Esophagus squamous epithelium (tissue), 4 donors: ENCODE measurements around a stretch of chr16.

DNA sequence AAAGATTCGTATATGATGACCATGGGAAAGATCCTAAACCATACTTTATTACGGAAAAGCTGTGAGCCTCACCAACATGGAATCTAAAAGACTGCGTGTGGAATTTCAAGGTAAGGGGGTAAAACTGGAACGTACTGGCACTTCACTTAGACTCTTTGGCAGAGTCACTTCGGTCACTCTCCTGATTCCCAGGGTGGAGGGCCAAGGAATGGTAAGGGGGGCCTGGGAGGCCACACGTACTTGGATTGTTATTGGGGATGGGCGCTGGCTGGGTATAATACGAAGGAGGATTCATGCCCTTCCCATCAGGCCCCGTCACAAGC, 29.2 kb upstream of the ENSG00000188897 start:
- PRO-cap = no peak
- RAMPAGE, long total RNA, 4 experiments = no peak in any of the 4 experiments

GRCh38 chr16:11610104-11610598, 23.4 kb upstream of the LITAF start:
- PRO-cap = no peak
- RAMPAGE, long total RNA, 4 experiments = no peak in any of the 4 experiments

GRCh38 chr16:11673812-11674487, 5.7 kb downstream of the SNN start:
- PRO-cap = bidirectional peak, plus-strand start at chr16:11674180, minus-strand start at chr16:11674000
- RAMPAGE, long total RNA, 4 experiments = no peak in any of the 4 experiments

- PRO-cap = no peak
- RAMPAGE, long total RNA, 4 experiments = no peak in any of the 4 experiments
These were observed 10.4 kb downstream of the SNN start for GRCh38 chr16:11678431-11679293.

- PRO-cap = no peak
- RAMPAGE, long total RNA, 4 experiments = no peak in any of the 4 experiments
These were observed 19.4 kb downstream of the SNN start for GRCh38 chr16:11687523-11688157.

DNA sequence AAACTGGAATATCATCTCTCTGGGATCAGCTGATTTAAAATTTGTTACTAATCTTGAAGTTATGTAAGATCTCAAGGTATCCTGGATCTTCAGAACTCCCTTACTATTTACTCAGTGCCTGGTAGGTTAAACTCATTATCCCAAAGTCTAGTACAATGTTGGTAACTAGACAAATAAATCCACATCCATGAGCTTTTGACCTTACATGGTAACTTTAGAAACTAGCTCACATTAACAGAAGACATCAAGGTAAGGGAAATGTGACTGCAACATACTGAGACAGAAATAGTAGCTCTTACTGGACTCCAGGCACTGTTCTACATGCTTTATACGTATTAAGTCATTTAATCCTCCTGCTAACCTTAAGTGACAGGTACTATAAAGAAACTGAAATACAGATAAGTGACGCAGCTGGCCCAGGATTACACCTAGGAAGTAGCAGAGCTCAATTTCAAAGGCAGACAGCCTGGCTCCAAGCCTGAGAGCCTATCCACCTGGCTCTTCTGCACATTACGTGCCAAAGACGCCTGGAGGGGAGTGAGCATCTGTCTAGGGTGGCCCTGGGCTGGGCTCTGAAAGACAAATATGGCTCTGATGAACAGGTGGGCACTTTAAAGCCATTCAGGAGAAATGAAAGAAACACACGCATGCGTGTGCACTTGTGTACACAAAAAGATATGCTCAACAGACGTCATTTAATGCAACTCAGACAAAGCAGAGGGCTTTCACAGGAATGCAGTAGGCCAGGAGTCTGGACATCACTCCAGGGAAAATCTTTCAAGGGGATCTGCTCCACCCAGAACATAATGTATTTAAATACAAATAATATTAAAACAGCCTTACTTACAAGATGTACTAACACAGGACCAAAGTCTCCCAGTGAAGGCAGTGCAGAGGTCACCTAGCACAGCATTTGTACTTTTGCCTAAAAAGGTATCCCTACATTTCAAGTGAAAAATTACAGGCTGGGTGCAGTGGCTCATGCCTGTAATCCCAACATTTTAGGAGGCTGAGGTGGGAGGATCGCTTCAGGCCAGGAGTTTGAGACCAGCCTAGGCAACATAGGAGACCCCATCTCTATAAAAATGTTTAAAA, 4.4 kb downstream of the ZC3H7A start:
- PRO-cap = bidirectional peak, plus-strand start at position 520 of the sequence, minus-strand start at position 319 of the sequence; unidirectional peak, plus-strand start at position 879 of the sequence
- RAMPAGE, long total RNA, 4 experiments = no peak in any of the 4 experiments

DNA sequence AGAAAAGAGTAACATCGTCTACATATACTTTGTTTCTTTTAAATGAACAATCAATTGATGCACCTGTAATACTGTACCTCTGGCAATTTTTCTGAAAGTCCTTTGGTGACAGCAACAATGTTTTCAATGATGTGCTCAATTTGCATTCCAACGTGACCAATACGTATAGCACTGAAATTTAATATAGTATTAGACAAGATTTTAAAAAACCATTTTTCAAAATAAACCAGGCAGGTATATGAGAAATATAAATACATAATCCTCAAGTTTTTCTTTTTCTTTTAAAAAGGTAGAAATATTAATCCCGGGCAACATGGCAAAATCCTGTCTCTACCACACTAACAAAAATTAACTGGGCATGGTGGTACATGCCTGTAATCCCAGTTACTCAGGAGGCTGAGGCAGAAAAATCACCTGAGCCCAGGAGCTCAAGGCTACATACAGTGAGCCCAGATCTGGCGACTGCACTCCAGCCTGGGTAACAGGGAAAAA, 9.5 kb downstream of the RSL1D1 start:
- PRO-cap = no peak
- RAMPAGE, long total RNA, 4 experiments = no peak in any of the 4 experiments

- PRO-cap = no peak
- RAMPAGE, long total RNA, 4 experiments = no peak in any of the 4 experiments
These were observed 18.2 kb upstream of the RSL1D1 start for GRCh38 chr16:11869168-11870383.

GRCh38 chr16:11914528-11915588, 898 bp downstream of the GSPT1 start:
- PRO-cap = bidirectional peak, plus-strand start at chr16:11914885, minus-strand start at chr16:11914583; bidirectional peak, plus-strand start at chr16:11915311, minus-strand start at chr16:11915207
- RAMPAGE, long total RNA, 4 experiments = no peak in any of the 4 experiments

- PRO-cap = no peak
- RAMPAGE, long total RNA, 4 experiments = no peak in any of the 4 experiments
These were observed 193.8 kb downstream of the SNX29 start for GRCh38 chr16:12170255-12170852.

DNA sequence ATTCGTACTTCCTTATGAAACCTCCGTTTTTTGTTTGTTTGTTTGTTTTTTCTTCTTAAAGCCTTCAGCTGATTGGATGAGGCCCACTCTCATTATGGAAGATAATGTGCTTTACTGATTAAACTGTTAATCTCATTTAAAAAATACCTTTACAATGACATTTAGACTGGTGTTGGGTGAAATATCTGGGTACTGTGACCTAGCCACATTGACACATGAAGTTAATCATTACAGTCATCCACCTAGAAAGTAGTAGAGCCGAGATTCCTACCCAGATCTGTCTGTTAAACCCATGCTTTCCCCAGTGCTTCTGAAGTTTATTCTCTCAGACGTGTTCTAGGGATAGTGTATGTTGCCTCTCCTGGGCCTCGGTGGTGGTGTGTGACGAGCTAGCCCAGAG, 235.2 kb downstream of the SNX29 start:
- PRO-cap = no peak
- RAMPAGE, long total RNA, 4 experiments = no peak in any of the 4 experiments

DNA sequence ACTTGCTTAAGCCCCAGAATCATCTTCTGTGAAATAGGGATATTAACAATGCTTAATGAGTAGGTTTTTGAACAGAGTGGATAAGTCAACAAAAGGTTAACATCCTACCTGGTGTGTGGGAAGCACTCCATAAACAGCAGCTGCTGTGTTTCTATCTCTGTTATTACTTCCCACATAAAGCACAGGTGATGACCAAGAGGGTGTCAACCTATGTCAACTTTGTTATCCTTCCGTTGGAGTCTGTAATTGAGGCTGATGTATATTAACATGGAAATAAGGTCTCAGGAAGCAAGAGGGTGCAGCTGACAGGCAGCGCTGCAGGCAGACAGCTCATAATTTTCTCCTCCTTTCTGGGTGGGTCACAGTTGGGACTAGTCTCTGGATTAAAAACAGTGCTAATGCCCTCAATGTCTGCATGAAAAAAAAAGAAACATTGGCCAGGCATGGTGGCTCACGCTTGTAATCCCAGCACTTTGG, 269.4 kb downstream of the SNX29 start:
- PRO-cap = no peak
- RAMPAGE, long total RNA, 4 experiments = no peak in any of the 4 experiments

- PRO-cap = no peak
- RAMPAGE, long total RNA, 4 experiments = no peak in any of the 4 experiments
These were observed 330.6 kb downstream of the SNX29 start for GRCh38 chr16:12307178-12307551.

- PRO-cap = no peak
- RAMPAGE, long total RNA, 4 experiments = no peak in any of the 4 experiments
These were observed 382.3 kb downstream of the CPPED1 start for GRCh38 chr16:12421160-12422006.

DNA sequence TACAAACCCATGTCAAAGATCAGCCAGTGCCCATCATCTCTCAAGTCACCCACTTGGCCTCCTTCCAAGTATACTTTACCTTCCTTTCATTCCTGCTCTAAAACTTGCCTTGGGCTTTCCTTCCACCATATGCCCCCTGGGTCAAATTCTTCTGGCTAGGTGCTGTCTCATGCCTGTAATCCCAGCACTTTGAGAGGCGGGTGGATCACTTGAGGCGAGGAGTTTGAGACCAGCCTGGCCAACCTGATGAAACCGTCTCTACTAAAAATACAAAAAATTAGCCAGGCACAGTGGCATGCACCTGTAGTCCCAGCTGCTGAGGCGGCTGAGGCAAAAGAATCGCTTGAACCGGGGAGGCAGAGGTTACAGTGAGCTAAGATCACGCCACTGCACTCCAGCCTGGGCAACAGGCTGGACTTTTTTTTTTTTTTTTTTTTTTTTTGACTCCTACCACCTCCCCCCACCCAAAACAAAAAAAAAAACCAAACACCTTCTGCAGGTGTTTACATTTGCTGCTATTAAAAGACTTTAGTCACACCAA, 184.2 kb downstream of the CPPED1 start:
- PRO-cap = no peak
- RAMPAGE, long total RNA, 4 experiments = no peak in any of the 4 experiments

DNA sequence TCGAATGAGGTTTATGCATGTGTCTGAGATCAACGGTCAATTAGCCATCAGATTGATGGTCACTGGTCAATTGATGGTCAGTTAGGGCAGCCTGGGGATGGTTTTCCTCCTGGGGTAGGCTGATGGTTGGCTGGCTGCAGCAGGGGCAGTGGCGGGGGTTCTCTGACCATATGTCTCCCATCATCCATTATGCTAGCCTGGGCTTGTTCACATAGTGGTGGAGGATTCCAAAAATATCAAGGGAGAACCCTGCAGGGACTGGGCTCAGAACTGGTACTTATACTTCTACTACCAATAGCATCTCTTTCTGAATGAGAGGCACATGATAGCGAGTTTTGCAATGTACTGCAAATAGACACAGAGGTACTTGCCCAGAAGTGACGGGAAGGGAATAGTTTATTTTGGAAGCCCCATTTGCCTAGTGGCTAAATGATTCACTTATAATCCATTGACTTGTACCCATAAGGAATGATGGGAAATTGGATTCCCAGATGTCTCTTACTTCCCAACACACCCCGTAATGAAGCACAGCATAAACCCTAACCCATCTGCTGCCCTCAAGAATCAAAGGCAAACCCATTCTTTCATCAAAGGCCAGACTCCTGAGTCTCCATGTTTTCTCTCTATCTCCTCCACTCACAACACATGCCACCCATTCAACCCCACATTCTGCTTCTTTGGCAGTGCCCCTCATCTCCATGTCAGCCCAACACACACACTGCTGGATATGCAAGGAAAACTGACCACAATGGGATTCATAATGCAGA, 124.8 kb upstream of the ERCC4 start:
- PRO-cap = no peak
- RAMPAGE, long total RNA, 4 experiments = no peak in any of the 4 experiments

- PRO-cap = no peak
- RAMPAGE, long total RNA, 4 experiments = no peak in any of the 4 experiments
These were observed 16.9 kb downstream of the MRTFB start for GRCh38 chr16:14087935-14088602.

- PRO-cap = unidirectional peak, minus-strand start at chr16:14148712
- RAMPAGE, long total RNA, 4 experiments = no peak in any of the 4 experiments
These were observed 77.4 kb downstream of the MRTFB start for GRCh38 chr16:14148433-14149032.

DNA sequence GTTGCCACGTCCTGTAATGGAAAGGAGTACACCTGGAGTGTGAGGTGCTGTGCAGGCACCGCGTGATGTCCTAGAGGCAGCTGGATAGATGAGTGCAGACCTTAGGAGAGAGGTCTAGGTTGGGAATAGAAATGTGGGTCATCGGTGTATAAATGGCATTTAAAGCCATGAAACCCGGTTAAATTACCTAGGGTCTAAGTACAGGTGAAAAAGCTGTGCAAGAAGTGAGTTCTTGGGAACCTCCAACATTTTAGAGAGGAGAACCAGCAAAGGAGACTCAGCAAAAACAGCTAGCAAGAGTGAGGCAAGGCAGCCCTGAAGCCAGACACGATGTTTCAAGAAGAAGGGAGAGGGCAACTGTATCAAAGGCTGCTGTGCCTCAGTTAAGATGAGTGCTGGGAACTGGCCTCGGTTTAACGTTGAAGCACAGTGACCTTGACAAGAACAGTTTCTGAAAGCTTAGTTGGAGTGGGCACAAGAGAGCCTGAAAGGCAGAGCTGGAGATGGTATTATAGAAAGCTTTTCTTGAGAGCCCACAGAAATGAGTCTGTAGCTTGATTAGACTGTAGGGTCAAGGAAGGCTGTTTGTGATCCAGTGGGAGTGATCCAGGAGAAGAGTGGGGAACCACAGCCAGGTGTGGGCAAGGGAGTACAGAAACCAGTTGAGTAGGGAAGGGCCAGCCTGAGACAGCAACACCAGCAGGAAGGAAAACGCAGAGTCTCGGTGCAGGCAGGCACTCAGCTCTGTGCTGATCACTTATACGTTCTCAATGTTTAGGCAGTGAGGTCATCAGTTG, 166.1 kb downstream of the MRTFB start:
- PRO-cap = no peak
- RAMPAGE, long total RNA, 4 experiments = no peak in any of the 4 experiments

GRCh38 chr16:14527693-14528255, 102.3 kb downstream of the PARN start:
- PRO-cap = no peak
- RAMPAGE, long total RNA, 4 experiments = no peak in any of the 4 experiments